K562 (cell line): ENCODE measurements around a stretch of chr14.

DNA sequence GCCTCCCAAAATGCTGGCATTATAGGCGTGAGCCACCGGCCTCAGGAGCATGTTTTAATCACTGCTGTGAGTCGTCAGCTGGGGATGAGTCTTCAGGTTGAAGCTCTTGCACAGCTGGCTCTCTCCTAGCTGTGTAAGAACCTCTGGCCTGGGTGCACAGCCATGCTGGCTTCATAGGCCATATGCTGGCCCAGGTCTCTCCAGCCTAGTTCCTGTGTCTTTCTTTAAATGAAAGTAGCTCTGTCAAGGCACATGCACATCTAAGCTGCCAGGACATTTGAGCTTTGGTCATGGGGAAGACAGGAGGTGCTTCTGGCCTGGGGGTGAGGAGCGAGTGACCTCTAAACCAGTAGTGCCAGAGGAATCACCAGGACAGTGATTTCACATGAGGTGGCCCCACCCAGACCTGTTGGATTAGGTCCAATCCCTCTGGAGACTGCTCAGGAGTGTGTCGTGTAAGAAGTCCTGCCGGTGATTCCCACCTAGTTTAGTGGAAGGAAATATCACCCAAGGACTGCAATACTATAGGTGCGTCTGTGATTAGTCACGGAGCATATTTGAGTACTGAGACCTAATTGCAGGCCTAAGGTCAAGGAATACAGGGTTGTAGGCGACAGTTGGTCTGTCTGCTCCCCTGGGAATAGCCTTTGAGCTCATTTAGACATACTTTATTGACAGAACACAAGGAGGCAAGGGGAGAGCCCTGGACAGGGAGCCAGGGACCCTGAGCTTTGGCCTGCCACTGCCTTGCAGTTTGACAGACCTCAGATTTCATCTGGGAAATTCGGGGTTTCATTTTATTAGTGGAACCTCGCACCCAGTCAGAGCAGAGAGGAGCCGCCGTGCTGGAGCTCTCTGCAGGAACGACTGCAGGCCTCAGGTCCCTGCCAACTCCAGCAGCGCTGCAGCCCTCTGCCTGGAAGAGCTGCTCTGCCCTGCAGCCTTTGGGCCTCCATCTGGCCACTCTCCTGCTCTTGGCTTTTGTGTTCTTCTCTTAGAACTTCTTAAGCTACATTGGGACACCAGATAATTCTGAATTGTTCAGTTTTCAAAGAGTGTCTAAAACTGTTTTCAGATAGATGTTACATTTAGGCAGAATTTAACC, 67.0 kb downstream of the ANKRD9 start:
- RAMPAGE, long total RNA, result no peak
- RRBS, result no CpG with 5 or more reads among the region's 15 CpGs
PRO-cap:
- standard, result no peak
- CoPRO, capped RNA only, 2 experiments, result no peak in any of the 2 experiments
- CoPRO, capped and uncapped RNA, 2 experiments, result no peak in any of the 2 experiments
- CoPRO, uncapped RNA only, 2 experiments, result no peak in any of the 2 experiments
CAGE:
- cytosol, long polyA plus RNA, result no peak
- long polyA plus RNA, result no peak
- nucleolus, long total RNA, result no peak
- nucleus, long polyA plus RNA, result no peak

GRCh38 chr14:102501830-102502291, 7.7 kb downstream of the ANKRD9 start:
- RAMPAGE, long total RNA, result no peak
- RRBS, result 74% methylated on average over 4 of the region's 17 CpGs
PRO-cap:
- standard, result no peak
- CoPRO, capped RNA only, 2 experiments, result no peak in any of the 2 experiments
- CoPRO, capped and uncapped RNA, 2 experiments, result no peak in any of the 2 experiments
- CoPRO, uncapped RNA only, 2 experiments, result no peak in any of the 2 experiments
CAGE:
- cytosol, long polyA plus RNA, result no peak
- long polyA plus RNA, result no peak
- nucleolus, long total RNA, result no peak
- nucleus, long polyA plus RNA, result no peak

DNA sequence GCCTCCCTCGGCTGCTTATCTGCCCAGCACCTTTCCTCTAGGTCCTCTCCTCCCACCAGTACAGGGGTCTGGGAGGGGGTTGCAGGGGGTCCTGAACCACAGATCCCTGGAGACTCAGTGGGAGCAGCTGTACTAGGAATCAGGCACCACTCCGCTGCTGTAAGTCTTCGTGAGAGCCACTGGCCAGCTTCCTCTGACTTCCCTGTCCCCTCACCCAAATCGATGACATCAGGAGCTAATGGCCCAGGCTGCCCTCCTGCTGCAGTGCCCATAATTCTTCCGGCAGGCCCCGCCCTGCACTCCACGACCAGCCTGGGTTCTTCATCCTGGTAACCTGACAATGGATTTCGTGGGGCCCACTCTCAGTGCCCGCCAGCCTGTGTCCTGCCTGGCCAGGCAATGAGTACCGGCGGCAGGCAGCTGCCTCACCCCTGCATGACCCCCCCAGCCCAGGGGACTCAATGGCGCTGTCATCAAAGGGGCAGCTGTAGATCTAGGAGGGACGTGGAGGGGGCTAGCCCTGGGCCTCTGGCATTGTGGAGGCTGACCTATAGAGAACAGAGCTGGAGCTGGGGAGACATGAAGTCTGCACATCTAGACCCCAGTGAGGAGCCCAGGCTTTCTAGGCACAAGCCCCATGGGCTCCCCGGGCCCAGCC, 4.9 kb downstream of the ANKRD9 start:
- RAMPAGE, long total RNA, result no peak
- RRBS, result no CpG with 5 or more reads among the region's 14 CpGs
PRO-cap:
- standard, result bidirectional peak, plus-strand start at position 101 of the sequence, minus-strand start outside the sequence
- CoPRO, capped RNA only, 2 experiments, result no peak in any of the 2 experiments
- CoPRO, capped and uncapped RNA, 2 experiments, result no peak in any of the 2 experiments
- CoPRO, uncapped RNA only, 2 experiments, result no peak in any of the 2 experiments
CAGE:
- cytosol, long polyA plus RNA, result no peak
- long polyA plus RNA, result no peak
- nucleolus, long total RNA, result no peak
- nucleus, long polyA plus RNA, result no peak

DNA sequence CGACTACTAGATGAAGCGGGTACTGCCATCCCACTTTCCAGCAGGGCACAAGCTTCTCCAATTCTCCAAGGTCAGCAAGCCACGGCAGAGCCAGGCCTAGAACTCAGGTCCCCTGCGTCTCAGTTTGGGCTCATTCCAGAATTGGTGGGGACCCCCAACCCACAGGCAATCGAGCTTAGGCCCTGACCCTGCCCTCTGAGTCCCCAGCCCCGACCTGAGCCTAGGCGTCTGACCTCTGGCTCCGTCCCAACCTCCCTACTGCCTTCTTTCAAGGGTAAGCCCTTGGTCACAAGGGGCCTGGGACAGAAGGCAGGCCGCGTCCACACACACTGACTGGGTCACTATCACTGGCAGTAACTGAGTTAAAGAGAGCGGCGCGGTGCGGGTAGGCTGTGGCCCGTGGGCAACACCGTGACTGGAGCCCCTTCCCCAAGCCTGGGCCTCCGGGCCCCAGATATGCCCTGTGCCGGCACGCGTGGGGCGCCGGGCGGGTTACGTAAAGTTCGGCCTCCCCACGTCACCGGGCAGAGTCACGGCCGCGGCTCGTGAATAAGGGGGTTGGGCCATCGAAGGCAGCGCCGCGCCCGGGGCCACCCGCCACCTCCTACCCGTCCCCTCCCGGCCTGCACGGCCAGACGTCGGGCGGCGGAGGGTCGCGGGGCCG, 693 bp downstream of the ANKRD9 start:
- RAMPAGE, long total RNA, result no peak
- RRBS, result 1% methylated on average over 22 of the region's 47 CpGs
PRO-cap:
- standard, result bidirectional peak, plus-strand start at position 569 of the sequence, minus-strand start at position 458 of the sequence
- CoPRO, capped RNA only, 2 experiments, result peak in 1 of 2 experiments; most common plus-strand start position 569 of the sequence (in 1); most common minus-strand start position 484 of the sequence (in 1)
- CoPRO, capped and uncapped RNA, 2 experiments, result no peak in any of the 2 experiments
- CoPRO, uncapped RNA only, 2 experiments, result no peak in any of the 2 experiments
CAGE:
- cytosol, long polyA plus RNA, result no peak
- long polyA plus RNA, result no peak
- nucleolus, long total RNA, result no peak
- nucleus, long polyA plus RNA, result start-site peak on the minus strand centred at position 133 of the sequence, 46 bp wide, 288 and 136 reads in 2 replicates

DNA sequence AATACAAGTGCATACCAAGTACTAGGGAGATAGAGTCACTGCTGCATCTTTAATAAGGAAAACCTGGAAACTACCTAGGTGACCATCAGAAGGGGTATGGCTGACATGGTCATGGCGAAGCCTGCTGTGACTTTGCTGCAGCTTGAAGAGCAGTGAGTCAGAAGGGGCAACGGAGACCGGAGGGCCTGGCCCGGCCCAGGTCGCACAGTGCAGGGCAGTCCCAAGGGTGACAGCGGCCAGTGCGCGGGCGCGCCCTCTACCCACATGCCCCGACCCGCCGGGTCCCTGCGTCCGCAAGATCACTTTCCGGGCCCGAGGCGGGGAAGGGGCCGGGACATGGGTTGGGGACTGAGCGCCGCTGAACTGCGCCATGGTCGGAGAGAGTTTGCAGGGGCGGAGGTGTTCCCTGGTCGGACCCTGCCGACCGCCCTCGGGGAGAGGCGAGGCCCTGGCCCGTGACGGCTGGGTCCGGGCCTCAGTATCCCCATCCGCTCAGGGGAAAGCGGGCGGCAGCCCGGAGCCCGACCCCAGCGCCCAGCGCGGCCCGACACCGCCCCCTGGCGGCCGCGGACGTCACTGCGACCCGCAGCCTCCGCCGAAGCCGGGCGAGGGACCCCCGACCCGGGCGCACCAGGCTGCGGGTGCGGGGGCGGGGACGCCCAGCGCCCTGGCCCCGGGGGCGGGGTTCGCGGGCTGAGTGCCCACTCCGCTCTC, 7.0 kb upstream of the ANKRD9 start:
- RAMPAGE, long total RNA, result no peak
- RRBS, result 2% methylated on average over 32 of the region's 65 CpGs
PRO-cap:
- standard, result bidirectional peak, plus-strand start at position 576 of the sequence, minus-strand start at position 546 of the sequence
- CoPRO, capped RNA only, 2 experiments, result peak in 2 of 2 experiments; most common plus-strand start position 576 of the sequence (in 2); most common minus-strand start position 382 of the sequence (in 1)
- CoPRO, capped and uncapped RNA, 2 experiments, result no peak in any of the 2 experiments
- CoPRO, uncapped RNA only, 2 experiments, result no peak in any of the 2 experiments
CAGE:
- cytosol, long polyA plus RNA, result no peak
- long polyA plus RNA, result no peak
- nucleolus, long total RNA, result no peak
- nucleus, long polyA plus RNA, result no peak

DNA sequence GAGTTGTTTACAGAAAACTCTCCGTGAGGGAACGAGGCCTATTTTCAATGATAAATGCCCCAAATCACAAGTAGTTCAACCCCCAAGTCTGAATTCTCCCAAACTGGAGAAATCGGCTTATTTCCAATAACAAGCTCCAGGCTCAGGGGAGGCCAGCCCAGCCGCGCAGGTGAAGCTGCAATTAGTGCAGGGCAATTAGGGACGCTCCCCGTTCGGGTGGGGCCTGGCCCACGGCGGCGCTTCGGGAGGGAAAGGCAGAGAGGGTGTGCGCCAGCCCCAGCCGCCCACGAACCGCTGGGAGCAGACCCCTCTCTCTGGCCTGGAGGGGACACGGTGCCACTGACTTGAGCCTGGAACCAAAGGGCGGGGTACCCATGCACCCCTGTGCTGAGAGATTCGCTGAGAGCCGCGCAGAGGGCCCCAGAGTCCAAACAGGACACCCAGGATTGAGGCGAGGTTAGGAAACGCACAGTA, 14.2 kb upstream of the ANKRD9 start:
- RAMPAGE, long total RNA, result no peak
- RRBS, result no CpG with 5 or more reads among the region's 23 CpGs
PRO-cap:
- standard, result no peak
- CoPRO, capped RNA only, 2 experiments, result no peak in any of the 2 experiments
- CoPRO, capped and uncapped RNA, 2 experiments, result no peak in any of the 2 experiments
- CoPRO, uncapped RNA only, 2 experiments, result no peak in any of the 2 experiments
CAGE:
- cytosol, long polyA plus RNA, result no peak
- long polyA plus RNA, result no peak
- nucleolus, long total RNA, result no peak
- nucleus, long polyA plus RNA, result no peak

GRCh38 chr14:102524507-102525756, 15.4 kb upstream of the ANKRD9 start:
- RAMPAGE, long total RNA, result no peak
- RRBS, result 6% methylated on average over 10 of the region's 42 CpGs
PRO-cap:
- standard, result bidirectional peak, plus-strand start at chr14:102524927, minus-strand start at chr14:102524620; bidirectional peak, plus-strand start at chr14:102525118, minus-strand start at chr14:102525067; bidirectional peak, plus-strand start at chr14:102525581, minus-strand start at chr14:102525484
- CoPRO, capped RNA only, 2 experiments, result peak in 2 of 2 experiments; most common plus-strand start chr14:102524927 (in 2); most common minus-strand start chr14:102524628 (in 1)
- CoPRO, capped and uncapped RNA, 2 experiments, result peak in 1 of 2 experiments; most common plus-strand start chr14:102524927 (in 1)
- CoPRO, uncapped RNA only, 2 experiments, result no peak in any of the 2 experiments
CAGE:
- cytosol, long polyA plus RNA, result no peak
- long polyA plus RNA, result no peak
- nucleolus, long total RNA, result no peak
- nucleus, long polyA plus RNA, result no peak

- RAMPAGE, long total RNA, result no peak
- RRBS, result no CpG with 5 or more reads among the region's 30 CpGs
PRO-cap:
- standard, result no peak
- CoPRO, capped RNA only, 2 experiments, result no peak in any of the 2 experiments
- CoPRO, capped and uncapped RNA, 2 experiments, result no peak in any of the 2 experiments
- CoPRO, uncapped RNA only, 2 experiments, result no peak in any of the 2 experiments
CAGE:
- cytosol, long polyA plus RNA, result no peak
- long polyA plus RNA, result no peak
- nucleolus, long total RNA, result no peak
- nucleus, long polyA plus RNA, result no peak
Observed at GRCh38 chr14:102545406-102546292, 36.1 kb upstream of the ANKRD9 start.

- RAMPAGE, long total RNA, result no peak
- RRBS, result no CpG with 5 or more reads among the region's 9 CpGs
PRO-cap:
- standard, result no peak
- CoPRO, capped RNA only, 2 experiments, result no peak in any of the 2 experiments
- CoPRO, capped and uncapped RNA, 2 experiments, result no peak in any of the 2 experiments
- CoPRO, uncapped RNA only, 2 experiments, result peak in 2 of 2 experiments; most common plus-strand start chr14:102727588 (in 1)
CAGE:
- cytosol, long polyA plus RNA, result no peak
- long polyA plus RNA, result no peak
- nucleolus, long total RNA, result no peak
- nucleus, long polyA plus RNA, result no peak
Observed at GRCh38 chr14:102727448-102728016, 49.7 kb upstream of the TRAF3 start.

DNA sequence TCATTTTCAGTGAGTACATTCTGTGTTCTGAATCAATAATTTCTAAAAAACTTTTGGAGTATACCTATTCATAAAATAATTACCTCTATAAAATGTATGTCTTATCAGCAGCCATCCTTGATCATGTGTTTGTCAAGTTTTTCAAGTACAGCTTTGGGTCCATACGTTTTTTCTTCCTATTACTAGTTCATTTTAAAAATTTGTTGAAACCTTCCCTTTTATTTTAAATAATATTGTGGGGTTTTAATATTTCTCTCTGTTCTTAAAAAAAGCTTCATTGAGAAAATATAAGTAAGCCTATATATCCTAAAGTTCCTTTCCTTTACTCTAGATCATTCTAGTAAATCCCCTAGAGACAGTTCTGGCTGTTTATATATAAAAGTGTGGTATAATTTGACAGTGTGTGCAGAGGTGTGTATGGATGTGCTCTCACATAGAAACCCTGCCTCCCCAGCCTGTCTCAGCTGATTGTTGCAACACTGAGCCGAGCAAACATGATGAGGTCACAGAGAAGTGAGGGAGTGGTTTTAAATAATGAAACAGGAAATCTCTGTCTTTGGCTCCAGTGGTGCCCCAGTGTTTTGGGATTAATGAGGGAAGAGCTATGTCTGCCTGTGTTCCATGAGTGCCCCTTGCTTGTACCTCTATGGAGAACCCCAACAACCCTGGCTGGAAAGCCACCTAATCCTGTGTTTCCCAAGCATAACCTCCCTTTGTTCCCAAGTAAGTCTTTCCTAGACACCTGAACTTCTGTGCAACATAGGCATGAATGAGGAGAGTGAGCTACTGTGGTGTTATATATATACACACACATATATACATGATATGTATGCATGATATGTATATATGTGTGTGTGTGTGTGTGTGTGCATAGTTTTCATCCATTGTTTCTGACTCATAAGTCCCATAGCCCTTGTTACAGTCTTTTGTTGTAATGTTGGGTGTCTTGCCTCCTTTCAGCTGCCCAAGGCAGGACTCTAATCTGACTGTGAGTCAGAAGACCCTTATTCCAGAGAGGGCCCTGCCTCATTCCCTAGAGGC, 17.8 kb downstream of the TRAF3 start:
- RAMPAGE, long total RNA, result no peak
- RRBS, result no CpG with 5 or more reads among the region's 2 CpGs
PRO-cap:
- standard, result no peak
- CoPRO, capped RNA only, 2 experiments, result no peak in any of the 2 experiments
- CoPRO, capped and uncapped RNA, 2 experiments, result no peak in any of the 2 experiments
- CoPRO, uncapped RNA only, 2 experiments, result no peak in any of the 2 experiments
CAGE:
- cytosol, long polyA plus RNA, result no peak
- long polyA plus RNA, result no peak
- nucleolus, long total RNA, result no peak
- nucleus, long polyA plus RNA, result no peak

DNA sequence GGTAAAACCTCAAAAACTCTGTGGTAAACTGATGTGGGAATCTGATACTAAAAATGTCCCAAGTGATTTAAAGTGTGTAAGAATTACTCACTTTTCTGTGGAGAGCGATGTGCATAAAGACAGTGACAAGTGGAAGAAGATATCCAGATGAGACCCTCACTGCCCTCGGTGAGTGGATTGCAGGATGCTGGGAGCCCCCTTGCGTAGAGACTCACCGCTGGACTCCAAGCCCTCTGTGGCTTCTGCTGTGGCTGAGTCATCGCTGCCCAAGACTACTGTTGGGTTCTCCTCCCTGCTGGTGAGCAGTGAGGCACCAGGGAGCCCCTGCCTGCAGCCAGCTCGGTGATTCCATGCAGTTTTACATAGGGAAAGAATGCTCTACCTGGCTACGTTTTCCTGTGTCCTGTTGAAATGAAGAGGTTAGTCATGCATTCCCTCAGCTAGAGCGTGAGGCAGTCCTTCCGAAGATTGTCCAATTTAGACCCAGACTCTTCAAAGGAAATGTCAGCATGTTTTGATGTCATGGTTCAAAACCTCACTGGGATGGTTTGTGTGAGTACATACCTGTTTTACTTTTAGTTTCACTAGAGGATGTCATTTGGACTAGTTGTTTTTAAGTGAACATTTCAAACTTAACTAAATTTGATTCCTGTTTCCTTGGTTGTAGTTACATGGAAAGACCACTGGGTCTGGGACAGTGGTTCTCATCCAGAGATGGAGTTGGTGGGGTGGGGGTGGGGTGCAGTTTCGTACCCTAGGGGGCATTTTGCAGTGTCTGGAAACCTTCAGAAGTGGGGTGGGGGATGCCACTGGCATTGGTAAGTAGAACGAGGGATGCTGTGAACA, 28.3 kb downstream of the TRAF3 start:
- RAMPAGE, long total RNA, result no peak
- RRBS, result no CpG with 5 or more reads among the region's 11 CpGs
PRO-cap:
- standard, result no peak
- CoPRO, capped RNA only, 2 experiments, result no peak in any of the 2 experiments
- CoPRO, capped and uncapped RNA, 2 experiments, result no peak in any of the 2 experiments
- CoPRO, uncapped RNA only, 2 experiments, result no peak in any of the 2 experiments
CAGE:
- cytosol, long polyA plus RNA, result no peak
- long polyA plus RNA, result no peak
- nucleolus, long total RNA, result no peak
- nucleus, long polyA plus RNA, result no peak

GRCh38 chr14:102918060-102918429, 4.4 kb upstream of the AMN start:
- RAMPAGE, long total RNA, result no peak
- RRBS, result 11% methylated on average over 1 of the region's 1 CpG
PRO-cap:
- standard, result no peak
- CoPRO, capped RNA only, 2 experiments, result no peak in any of the 2 experiments
- CoPRO, capped and uncapped RNA, 2 experiments, result no peak in any of the 2 experiments
- CoPRO, uncapped RNA only, 2 experiments, result no peak in any of the 2 experiments
CAGE:
- cytosol, long polyA plus RNA, result no peak
- long polyA plus RNA, result no peak
- nucleolus, long total RNA, result no peak
- nucleus, long polyA plus RNA, result no peak

GRCh38 chr14:102975651-102976308, 53.3 kb downstream of the AMN start:
- RAMPAGE, long total RNA, result no peak
- RRBS, result no CpG with 5 or more reads among the region's 20 CpGs
PRO-cap:
- standard, result no peak
- CoPRO, capped RNA only, 2 experiments, result no peak in any of the 2 experiments
- CoPRO, capped and uncapped RNA, 2 experiments, result no peak in any of the 2 experiments
- CoPRO, uncapped RNA only, 2 experiments, result no peak in any of the 2 experiments
CAGE:
- cytosol, long polyA plus RNA, result no peak
- long polyA plus RNA, result no peak
- nucleolus, long total RNA, result no peak
- nucleus, long polyA plus RNA, result no peak

DNA sequence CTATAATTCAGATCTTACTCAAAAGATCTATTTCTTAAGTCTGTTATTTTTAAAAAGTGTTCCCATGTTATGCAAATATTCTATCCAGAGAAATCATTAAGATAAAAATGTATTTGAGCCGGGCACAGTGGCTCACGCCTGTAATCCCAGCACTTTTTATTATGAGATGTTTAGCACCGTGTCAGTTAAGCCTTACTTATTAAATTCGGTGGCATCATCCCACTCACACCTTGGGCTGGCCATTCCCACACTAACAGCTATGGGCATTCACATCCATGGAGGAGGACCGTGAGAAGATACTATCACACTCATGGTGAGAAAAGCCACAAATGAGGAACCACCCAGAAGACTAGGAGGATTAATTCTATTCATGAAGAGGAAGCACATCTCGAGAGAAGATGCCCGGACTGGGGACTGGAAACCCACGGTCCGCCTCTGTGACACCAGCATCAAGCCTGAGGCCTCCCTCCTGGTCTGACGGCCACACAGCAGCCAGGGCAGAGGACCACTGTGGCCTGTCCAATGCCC, 5.0 kb downstream of the CDC42BPB start:
- RAMPAGE, long total RNA, result no peak
- RRBS, result no CpG with 5 or more reads among the region's 10 CpGs
PRO-cap:
- standard, result no peak
- CoPRO, capped RNA only, 2 experiments, result no peak in any of the 2 experiments
- CoPRO, capped and uncapped RNA, 2 experiments, result no peak in any of the 2 experiments
- CoPRO, uncapped RNA only, 2 experiments, result no peak in any of the 2 experiments
CAGE:
- cytosol, long polyA plus RNA, result no peak
- long polyA plus RNA, result no peak
- nucleolus, long total RNA, result no peak
- nucleus, long polyA plus RNA, result no peak

DNA sequence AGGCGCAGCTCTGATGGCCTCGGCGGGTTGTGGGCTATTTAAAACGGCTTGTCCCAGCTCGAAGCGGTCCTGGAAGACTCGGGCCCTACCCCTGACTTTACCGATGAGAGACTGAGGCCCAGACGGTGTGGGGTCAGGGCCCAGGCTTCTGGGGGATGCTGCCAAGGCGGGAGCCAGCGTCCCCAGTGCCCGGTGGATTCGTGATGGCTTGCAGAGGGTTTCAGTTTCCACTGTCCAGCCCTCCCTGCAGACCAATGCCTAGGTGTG, 654 bp upstream of the CDC42BPB start:
- RAMPAGE, long total RNA, result no peak
- RRBS, result 0% methylated on average over 2 of the region's 13 CpGs
PRO-cap:
- standard, result no peak
- CoPRO, capped RNA only, 2 experiments, result no peak in any of the 2 experiments
- CoPRO, capped and uncapped RNA, 2 experiments, result no peak in any of the 2 experiments
- CoPRO, uncapped RNA only, 2 experiments, result no peak in any of the 2 experiments
CAGE:
- cytosol, long polyA plus RNA, result no peak
- long polyA plus RNA, result no peak
- nucleolus, long total RNA, result no peak
- nucleus, long polyA plus RNA, result no peak

DNA sequence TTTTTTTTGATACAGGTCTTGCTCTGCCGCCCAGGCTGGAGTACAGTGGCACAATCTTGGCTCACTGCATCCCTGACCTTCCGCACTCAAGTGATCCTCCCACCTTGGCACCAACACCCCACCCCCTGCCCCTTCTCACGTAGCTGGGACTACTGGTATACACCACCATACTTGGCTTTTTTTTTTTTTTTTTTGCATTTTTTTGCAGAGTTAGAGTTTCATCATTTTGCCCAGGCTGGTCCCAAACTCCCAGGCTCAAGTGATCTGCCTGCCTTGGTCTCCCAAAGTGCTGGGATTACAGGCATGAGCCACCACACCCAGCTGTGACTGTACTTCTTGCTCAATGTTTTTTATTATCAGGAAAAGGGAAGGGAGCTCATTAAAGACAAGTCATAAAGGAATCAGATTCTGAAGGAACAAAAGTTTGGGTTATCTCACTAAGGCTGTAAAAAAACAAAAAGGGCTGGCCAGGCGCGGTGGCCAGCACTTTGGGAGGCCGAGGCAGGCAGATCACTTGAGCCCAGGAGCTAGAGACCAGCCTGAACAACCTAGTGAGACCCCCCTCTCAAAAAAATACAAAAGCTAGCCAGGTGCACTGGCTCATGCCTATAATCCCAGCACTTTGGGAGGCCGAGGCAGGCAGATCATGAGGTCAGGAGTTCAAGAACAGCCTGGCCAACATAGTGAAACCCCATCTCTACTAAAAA, 10.2 kb upstream of the CDC42BPB start:
- RAMPAGE, long total RNA, result no peak
- RRBS, result no CpG with 5 or more reads among the region's 7 CpGs
PRO-cap:
- standard, result no peak
- CoPRO, capped RNA only, 2 experiments, result no peak in any of the 2 experiments
- CoPRO, capped and uncapped RNA, 2 experiments, result no peak in any of the 2 experiments
- CoPRO, uncapped RNA only, 2 experiments, result no peak in any of the 2 experiments
CAGE:
- cytosol, long polyA plus RNA, result no peak
- long polyA plus RNA, result no peak
- nucleolus, long total RNA, result no peak
- nucleus, long polyA plus RNA, result no peak

DNA sequence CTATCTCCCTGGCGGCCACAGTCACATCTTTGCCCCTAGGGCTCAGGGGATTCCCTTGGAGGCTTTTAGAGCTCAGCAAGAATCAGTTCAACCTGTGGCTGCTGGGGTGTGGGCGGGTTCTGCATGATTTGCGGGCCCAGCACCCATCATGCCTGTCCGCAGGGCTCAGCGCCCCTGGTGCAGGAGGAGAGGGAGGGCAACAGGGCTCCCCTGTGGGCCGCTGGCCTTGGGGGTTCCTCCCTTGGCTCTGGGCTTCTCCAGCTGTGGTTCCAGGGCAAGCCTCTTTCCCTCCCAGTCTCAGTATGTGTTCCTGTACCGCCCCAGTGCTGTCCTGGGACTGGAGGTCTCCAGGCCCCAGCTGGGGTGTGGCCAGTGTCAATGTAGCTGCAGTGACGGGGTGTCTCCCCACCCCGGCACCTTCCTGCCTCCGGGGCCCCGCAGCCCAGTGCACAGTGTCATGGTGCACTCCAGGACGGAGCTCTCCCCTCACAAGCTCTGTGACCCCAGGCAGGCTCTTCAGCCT, 10.0 kb upstream of the LBHD2 start:
- RAMPAGE, long total RNA, result no peak
- RRBS, result no CpG with 5 or more reads among the region's 12 CpGs
PRO-cap:
- standard, result no peak
- CoPRO, capped RNA only, 2 experiments, result no peak in any of the 2 experiments
- CoPRO, capped and uncapped RNA, 2 experiments, result no peak in any of the 2 experiments
- CoPRO, uncapped RNA only, 2 experiments, result no peak in any of the 2 experiments
CAGE:
- cytosol, long polyA plus RNA, result no peak
- long polyA plus RNA, result no peak
- nucleolus, long total RNA, result no peak
- nucleus, long polyA plus RNA, result no peak